Measurements from ENCODE around the genes DIMT1, RGS7BP and SREK1.

- PRO-cap: no peak
These were observed 12.5 kb upstream of the ZSWIM6 start for GRCh38 chr5:61319223-61320253.

DNA sequence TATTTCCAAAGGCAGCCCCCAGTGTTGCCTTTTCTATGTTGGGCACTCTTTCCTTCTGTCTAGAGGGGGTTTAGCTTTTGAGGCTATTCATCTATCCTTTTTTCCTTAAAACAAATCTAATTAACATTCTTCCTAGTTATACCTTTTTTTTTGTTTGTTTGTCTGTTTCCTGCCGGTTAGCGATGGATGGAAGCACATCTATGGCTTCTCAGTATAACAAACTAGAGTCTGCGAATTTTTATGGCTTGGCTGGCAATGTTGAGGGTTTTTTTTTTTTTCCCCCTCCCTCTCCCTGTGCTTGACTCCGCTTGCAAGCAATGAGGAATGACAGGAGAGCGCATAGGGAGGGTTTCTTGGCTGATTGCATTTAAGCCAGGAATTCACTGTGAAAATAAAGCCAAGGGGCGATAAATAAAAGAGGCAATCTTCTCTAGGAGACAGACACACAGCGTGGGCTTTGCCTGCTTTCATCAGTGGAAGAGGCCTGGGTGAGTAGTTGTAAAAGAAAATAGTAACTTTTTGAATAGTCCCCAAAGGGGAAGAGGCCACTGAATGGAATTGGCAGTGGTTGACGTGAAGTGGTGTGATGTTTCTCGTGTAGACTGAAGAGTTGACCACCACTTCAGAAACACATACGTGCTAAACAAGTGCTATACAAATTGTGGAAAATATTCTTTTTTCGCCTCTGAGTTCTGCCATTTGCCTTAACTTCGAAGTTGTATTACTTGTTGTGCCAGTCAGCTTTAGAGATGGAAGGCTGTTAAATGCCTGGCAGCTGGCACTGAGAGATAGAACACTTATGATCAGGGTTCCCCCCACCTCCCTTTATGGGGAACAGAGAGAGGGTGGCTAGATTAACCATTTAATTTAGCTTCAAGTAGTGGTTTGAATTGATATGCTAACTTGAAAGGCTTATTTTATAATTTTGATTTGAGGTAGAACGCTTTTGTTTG is 2.8 kb downstream of the ZSWIM6 start:
- PRO-cap: no peak

GRCh38 chr5:61346895-61347811 is 15.1 kb downstream of the ZSWIM6 start:
- PRO-cap: no peak

DNA sequence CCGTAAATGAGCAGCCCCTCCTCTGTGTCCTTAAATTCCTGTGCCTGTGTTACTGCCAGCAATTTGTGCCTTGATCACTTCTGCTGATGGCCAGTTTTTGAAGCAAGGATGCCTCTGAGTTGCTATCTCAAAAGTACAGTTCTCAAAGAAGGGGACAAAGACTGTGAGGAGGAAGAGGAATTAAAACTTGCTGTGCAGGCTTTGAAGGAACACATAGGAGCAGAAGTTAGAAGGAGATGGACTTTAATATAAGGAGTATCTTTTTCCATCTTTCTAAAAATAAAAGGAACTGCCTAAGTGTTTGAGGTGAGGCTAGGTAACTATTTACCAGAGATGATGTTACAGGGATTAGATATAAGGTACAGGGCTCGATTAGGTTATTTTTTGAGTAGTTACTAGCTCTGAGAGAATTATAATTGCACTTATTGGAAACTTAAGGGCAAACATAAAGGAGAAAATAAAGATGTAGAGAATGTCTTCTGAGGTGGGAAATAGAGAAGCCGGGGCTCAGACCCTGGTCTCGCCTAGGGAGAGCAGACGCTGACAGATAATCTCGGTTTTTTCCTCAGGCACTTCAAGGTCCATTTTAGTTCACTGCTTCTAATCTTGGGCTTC is 92.0 kb downstream of the ZSWIM6 start:
- PRO-cap: no peak

GRCh38 chr5:62402852-62404166 is at the start of gene DIMT1:
Gene DIMT1 (minus strand): TSS chr5:62403905.
- PRO-cap: bidirectional peak, plus-strand start at chr5:62403522, minus-strand start at chr5:62403478; unidirectional peak, minus-strand start at chr5:62403605; bidirectional peak, plus-strand start at chr5:62404032, minus-strand start at chr5:62403882

DNA sequence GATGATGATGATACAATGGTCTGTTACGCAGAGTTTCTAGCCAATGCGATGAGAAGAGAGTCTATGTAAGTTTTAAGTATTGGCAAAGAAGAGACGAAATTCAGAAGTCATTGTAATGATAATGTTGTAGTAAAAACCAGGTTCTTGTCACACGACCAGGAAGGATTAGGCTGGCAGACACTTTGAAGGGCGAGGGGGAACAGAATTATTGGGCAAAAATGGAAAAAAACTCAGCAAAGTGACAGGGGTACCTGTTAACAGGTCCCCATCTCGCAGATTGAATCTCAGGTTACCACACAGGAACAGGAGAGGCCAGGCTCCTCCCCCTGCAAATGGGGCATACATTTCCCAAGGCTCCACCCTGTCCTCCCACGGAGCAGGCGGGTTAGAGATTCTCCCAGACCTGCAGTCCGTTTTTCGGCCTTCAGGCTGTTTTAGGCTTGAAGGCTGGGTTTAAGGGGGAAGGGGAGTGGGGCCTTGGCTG is 42.5 kb downstream of the LRRC70 start:
- PRO-cap: no peak

DNA sequence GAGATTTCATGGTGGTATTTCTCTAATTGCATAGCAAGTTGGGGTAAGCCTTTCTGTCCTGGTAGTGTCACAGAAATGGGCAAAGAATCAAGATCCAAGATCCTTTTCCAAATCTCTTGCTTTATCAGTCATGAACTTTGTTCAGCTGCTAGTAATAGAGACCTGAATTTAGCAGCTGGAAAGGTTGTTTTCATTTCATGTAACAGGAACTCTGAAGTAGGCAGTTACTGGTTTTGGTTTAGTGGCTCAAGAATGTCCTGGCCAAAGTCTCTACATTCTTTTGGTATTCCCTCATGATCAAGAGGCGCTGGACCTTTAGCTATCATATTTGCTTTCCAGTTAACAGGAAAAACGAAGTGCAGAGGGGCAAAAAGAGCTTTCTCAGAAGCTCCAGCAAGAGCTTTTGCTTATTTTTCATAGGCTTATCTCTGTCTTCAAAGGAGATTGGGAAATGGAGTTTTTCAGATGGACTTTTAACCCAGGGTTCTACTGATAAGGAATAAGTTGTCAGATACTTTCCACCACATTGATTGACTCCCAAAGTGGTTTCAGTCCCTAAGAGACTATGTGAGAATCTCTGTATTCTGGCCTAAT is 359.1 kb downstream of the LRRC70 start:
- PRO-cap: no peak

- PRO-cap: no peak
These were observed 586.2 kb downstream of the LRRC70 start for GRCh38 chr5:63164565-63165474.

DNA sequence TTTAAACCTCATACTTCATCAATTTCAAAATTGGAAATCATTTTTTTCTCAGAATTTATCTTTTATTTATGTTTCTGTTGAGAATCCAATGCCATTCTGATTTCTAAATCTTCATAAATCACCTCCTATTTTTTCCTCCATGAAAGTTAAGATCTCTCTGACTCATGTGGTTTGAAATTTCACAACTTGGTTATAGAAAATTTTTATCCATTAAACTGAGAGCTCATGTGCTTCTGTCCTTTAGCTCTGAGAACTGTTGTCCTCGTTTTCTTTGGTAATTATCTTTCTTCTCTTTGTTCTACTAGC is 1.5 kb upstream of the RNF180 start:
- PRO-cap: no peak

DNA sequence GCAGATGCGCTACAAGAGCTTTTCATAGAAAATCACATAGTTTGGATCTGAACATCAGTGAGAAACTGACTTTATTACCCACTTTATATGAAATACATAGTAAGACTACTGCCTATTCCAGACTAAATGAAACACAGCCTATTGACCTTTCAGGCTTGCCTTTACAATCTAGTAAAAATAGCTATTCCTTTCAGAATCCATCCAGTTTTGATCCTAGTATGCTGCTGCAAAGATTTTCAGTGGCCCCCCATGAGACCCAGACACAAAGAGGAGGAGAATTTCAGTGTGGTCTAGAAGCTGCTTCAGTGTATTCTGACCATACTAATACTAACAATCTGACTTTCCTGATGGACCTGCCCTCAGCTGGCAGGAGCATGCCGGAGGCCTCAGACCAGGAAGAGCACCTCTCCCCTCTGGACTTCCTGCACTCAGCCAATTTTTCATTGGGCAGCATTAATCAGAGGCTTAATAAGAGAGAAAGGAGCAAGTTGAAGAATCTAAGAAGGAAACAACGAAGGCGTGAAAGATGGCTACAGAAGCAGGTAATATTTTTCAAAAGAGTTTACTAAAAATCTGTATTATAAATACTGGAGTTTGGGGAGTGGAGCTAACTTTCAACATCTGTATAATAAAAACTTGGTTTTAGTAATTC is 48.5 kb downstream of the RNF180 start:
- PRO-cap: no peak

- PRO-cap: bidirectional peak, plus-strand start at chr5:64506061, minus-strand start at chr5:64505839
These were observed at the start of gene RGS7BP for GRCh38 chr5:64505867-64506836. Gene RGS7BP (plus strand): TSS chr5:64506015.

- PRO-cap: no peak
These were observed 269.5 kb downstream of the CWC27 start for GRCh38 chr5:65038225-65038582.

DNA sequence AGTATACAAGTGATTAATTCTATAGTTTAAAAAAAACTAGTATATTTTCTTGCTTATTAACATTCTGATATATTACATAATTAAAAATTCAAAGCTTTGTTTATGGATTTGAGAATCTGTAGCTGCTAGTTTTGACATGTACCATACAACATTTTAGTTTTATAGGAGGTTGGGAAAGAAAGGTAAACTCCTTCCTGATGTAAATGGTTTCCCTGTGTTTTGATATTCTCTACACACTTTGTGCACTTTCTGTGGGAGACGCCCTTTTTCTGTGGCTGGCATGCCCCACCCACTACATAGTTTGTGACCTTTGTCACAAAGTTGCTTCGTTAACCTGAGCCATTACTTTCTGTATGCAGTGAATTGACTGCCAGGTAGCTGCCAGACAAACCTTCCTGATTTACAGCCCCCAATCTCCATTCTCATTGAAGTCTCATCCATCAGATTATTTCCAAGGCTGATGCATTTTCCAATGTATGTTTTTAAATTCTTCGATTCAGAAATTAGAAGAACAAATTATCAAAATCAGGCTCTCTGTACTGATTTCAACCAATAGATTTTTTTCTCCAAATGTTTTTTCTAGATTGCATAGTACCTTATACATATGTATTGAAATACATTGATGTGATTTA is 90.7 kb downstream of the NLN start:
- PRO-cap: no peak

GRCh38 chr5:65830448-65831431 is 95.6 kb upstream of the ERBIN start:
- PRO-cap: no peak

- PRO-cap: no peak
These were observed 10.3 kb upstream of the ERBIN start for GRCh38 chr5:65915949-65916515.

DNA sequence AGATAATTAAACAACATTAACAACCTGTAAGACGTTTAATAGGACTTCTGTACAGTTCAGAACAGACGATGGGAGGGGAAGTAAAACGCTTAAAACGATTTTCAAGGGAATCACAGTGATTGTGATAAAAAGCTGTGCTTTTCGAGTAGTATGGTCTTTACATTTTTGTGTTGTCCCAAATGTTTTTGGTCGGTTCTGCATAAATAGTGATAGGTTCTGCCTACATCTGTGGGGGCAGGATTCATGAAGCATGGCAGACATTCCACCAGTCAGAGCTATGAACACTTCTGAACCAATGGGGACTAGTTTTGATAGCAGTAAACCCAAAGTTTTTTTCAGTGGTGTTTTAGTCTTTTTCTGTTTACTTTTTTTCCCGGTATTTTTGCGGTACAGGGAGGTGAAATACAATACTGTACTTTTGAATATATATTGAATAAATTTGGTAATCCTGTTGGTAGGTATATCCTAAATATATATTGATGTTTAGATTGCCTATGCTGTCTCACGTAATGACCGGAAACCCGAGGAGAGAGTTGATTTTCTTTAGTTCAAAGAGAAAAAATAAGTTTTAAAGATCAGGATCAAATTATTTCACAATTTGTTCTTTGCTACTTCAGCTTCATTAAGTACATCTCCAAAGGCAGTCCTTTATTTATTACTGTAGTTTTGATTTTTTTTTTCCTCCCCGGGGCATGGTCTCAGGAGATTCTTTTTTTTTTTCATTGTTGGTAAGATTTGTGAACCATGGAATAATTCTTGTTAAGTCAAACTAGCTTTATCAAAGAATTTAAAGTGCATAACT is 1.4 kb downstream of the ERBIN start:
- PRO-cap: no peak

GRCh38 chr5:65970438-65971170 is 44.2 kb downstream of the ERBIN start:
- PRO-cap: no peak

GRCh38 chr5:66003329-66003538 is 76.9 kb downstream of the ERBIN start:
- PRO-cap: no peak

- PRO-cap: no peak
These were observed 83.9 kb downstream of the ERBIN start for GRCh38 chr5:66010286-66010734.

- PRO-cap: bidirectional peak, plus-strand start at chr5:66143973, minus-strand start at chr5:66143975; bidirectional peak, plus-strand start at chr5:66144337, minus-strand start at chr5:66144181
These were observed at the start of gene SREK1 for GRCh38 chr5:66143820-66144421. Gene SREK1 (plus strand): TSS chr5:66144300.

All from bronchus (tissue), 1 donor.